Skin of body (tissue), 2 donors: ENCODE measurements around a stretch of chr5.

- RAMPAGE, long total RNA = no peak
These were observed 638 bp upstream of the ARL15 start for GRCh38 chr5:54310632-54311789.

- RAMPAGE, long total RNA = no peak
These were observed 64.8 kb upstream of the HSPB3 start for GRCh38 chr5:54390605-54391140.

- RAMPAGE, long total RNA = no peak
These were observed 3.4 kb downstream of the SNX18 start for GRCh38 chr5:54520989-54521351.

GRCh38 chr5:54627936-54628605, 110.5 kb downstream of the SNX18 start:
- RAMPAGE, long total RNA = no peak

DNA sequence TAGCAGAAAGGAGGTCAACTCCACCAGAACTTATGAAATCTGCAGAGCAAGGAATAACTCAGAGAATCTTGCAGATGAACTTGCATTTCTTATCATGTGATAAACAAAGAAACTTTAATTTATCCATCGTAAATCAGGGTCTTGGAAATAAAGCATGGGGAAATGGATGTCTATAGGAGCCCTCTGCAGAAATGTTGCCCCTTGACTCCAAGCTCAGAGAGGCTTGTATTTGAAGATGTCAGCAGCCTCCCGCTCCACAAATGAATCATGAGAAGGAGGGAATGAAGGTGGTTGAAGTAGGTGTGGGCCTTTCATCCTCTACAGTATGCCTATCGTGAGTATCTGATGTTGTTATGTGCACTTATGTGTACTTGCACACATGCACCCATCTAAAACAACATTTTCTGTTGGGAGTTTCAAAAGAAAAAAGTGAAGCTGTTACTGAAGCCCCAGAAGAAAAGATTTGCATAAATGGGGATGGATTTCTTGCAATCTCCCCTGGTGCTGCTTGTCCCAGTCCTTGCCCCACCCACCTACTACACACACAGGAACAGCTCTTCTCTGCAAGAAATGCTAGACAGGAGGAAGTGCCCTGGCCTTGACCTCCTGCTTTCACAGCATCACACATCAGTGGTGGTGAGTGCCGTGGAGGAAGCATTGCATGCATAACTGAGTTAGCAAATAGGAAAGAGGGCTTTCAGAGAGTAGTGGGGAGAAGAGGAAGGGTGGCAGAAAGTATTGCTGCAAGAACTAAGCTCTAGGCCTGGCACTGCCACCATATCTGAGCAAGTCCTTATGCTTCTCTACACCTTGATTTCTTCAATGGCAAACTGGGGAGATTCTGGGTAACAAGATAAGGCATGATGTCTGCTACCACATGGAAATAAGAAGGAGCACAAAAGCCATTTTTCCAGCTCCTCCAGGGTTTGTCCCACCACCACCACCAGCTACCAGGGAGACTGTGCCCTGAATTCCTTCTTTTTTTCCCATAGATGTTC, 156.1 kb downstream of the SNX18 start:
- RAMPAGE, long total RNA = no peak

- RAMPAGE, long total RNA = no peak
These were observed 113.4 kb downstream of the MTREX start for GRCh38 chr5:55421092-55421703.

DNA sequence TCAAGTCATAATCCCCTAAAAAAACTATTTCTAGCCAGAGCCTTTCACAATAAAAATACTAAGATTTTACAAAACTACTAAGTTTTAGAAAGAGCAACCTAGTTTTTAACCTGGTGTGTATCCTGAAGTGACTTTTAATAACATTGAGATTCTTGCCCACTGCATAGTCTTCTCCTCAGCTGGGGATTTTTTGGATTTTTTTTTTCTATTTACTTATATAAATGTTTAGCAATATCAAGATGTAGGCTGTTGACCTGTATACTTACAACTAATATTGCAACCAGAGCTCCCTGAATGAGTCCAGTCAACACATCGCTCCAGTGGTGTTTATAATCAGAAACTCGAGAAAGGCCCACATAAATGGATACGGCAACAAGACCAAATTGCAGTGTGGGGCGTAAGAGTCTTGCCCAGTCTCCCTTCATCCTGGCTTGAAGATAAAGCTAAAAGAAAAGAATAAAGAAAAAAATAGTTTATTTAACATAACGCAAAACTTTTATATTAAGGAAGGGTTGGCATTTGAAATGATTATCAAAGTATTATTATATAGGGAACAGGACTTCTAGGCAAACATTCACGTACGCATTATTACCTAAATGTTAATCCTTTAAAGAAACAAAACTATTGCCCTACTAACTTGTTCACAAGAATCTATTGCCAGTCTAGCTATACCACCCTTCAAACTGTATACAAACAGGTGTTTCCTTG, 109.0 kb downstream of the PLPP1 start:
- RAMPAGE, long total RNA = no peak

- RAMPAGE, long total RNA = no peak
These were observed 17.0 kb downstream of the PLPP1 start for GRCh38 chr5:55517711-55518278.

- RAMPAGE, long total RNA = no peak
These were observed 42.6 kb upstream of the PLPP1 start for GRCh38 chr5:55577399-55577774.

- RAMPAGE, long total RNA = no peak
These were observed 75.5 kb downstream of the SLC38A9 start for GRCh38 chr5:55636680-55637065.

DNA sequence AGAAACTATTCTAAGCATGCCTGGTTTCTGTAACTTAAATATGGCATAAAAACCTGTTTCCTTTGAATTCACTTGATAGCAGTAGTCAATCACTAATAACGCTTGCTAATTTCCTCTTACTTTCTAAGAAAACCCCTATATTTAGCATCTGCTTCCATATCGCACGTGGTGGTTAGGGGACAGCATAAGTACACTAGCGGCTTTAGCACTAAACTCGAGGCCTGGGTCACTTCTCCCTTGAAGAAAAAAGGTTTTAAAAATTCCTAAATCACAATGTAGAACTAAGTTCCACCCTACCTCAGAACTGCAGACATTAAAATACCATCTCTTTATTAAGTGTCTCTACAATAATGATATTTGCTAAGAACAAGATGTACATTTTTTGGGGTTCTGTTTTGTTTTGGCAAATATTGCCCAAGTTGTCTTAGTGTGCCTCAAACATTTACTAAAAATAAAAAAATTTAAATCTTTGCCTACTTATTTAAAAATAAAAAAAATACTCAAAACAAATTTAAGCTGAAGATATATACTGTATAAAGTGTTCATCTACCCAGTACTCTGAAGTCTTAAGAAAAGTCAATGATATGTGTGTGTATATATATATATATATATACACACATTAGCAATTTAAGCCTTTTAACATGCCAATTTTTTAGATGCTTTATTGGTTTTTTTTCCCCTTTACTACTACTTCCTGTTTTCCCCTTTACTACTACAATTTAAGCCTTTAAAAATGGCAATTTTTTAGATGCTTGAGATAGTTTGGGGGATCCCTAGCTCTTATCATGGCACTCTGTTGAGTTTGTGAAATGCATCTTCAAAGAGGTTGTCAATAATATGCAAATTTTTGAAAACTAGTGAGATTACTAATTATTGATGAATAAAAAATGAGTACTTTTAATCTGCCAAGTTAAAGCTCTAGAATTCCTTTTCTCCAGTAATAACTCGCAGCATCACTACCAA, 54.9 kb downstream of the IL6ST start:
- RAMPAGE, long total RNA = no peak

GRCh38 chr5:55996757-55997280, 2.1 kb upstream of the IL6ST start:
- RAMPAGE, long total RNA = no peak

- RAMPAGE, long total RNA = no peak
These were observed 30.7 kb upstream of the IL6ST start for GRCh38 chr5:56025264-56026020.

DNA sequence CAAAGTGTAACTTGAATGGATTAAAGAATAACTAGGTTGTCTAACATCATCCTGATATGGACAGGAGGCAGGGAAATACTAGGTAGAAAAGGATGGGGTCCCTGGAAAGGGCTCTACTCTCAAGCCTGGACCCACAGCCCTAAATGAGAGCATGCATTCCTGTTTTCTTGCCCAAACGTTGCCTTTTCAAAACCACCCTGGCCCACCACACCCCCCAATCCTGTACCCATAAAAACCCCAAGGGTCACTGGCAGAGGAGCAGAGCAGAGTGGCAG, 58.2 kb upstream of the IL6ST start:
- RAMPAGE, long total RNA = no peak

DNA sequence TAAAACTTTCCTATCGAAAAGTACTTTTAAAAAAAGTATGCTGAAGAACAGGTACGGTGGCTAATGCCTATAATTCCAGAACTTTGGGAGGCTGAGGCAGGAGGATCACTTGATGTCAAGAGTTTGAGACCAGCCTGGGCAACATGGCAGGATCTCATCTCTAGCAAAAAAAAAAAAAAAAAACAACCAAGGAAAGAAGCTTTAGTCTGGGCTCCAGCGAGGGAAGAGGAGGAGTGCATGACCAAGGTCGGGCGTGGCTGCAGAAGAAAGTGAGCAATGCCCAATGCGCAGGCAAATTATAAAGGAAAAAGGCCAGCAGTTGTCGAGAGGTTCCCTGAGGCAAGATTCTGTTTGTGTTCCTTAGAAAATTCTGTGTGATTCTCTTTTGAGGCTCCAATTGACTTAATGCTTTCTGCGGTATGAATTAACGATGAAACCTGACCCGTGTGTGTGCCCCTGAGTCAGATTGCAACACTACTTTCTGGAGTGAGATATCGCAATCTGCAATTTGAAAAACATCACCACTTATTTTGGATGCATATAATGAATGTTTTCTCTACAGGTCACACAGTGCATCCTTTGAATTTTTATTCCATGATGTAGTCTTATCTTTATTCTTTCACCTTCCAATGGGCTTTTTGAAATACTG, 117.7 kb upstream of the IL6ST start:
- RAMPAGE, long total RNA = no peak

DNA sequence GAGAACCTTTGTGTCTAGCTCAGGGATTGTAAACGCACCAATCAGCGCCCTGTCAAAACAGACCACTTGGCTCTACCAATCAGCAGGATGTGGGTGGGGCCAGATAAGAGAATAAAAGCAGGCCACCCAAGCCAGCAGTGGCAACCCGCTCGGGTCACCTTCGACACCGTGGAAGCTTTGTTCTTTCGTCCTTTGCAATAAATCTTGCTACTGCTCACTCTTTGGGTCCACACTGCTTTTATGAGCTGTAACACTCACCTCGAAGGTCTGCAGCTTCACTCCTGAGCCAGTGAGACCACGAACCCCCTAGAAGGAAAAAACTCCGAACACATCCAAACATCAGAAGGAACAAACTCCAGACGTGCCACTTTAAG, 63.2 kb upstream of the ANKRD55 start:
- RAMPAGE, long total RNA = no peak

DNA sequence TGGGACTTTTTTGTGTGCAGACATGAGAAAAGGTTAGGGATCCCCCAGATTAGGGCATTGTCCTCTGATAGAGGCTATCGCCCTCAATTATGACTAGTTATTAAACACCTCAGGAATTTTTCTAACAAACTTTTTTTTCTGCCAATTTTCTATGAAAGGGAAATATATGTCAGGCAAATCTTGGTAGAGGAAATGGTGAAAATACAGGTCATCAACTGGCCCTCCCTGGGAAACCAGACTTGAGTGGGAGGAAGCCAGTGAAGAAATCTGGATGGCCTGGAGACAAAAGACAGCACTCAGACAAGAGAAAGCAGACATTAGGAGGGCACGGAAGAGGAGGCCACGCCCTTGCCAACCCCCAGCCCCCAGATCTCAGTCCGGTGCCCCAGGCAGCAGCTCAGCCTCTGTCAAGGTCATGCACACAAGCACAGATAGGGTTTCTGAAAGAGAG, 85.9 kb upstream of the ANKRD55 start:
- RAMPAGE, long total RNA = no peak

DNA sequence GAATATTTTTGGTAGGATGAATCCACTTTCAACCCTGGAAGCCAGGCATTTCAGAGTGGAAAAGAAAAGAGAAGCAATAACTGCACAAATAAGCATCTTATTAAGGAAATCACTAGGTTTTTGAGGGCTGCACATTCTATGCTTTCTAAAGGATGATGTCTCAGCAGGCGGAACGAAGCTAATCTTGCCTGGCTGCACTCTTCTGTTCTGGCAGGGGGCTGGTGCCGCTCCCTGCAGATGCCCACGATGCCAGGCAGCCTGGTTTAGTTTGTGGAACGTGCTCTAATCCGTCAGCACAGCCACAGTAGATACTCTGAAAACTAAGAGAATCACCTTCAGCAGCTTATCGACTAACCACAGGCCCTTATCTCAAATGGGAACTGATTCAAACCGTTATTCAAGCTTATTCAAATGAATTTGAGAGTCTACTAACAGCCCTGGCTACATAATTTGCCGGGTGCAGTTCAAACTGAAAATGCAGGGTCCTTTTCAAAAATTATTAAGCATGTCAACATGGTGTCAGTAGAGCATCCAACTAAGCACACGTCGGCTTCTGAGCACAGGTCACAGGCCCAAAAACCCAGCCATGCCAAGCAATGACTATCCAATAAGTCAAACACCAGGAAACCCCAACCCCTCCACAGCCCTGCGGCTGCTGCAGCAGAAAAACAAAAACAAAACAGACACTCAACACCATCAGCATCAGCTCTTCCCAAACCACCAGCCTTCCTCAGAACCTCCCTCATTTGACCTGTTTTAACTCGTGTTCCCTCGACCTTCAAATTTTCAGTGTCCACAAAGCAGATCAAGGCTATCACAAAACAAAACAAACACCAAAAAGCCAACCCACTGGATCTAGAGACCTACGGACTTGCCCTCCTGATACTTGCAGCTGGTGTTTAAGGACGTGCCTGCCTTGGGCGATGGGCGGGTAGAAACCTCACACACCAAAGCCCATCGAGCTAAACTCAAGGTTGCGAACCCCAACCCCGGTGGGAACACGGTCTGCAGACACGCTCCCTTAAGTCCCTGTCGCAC, 246.7 kb upstream of the ANKRD55 start:
- RAMPAGE, long total RNA = no peak

DNA sequence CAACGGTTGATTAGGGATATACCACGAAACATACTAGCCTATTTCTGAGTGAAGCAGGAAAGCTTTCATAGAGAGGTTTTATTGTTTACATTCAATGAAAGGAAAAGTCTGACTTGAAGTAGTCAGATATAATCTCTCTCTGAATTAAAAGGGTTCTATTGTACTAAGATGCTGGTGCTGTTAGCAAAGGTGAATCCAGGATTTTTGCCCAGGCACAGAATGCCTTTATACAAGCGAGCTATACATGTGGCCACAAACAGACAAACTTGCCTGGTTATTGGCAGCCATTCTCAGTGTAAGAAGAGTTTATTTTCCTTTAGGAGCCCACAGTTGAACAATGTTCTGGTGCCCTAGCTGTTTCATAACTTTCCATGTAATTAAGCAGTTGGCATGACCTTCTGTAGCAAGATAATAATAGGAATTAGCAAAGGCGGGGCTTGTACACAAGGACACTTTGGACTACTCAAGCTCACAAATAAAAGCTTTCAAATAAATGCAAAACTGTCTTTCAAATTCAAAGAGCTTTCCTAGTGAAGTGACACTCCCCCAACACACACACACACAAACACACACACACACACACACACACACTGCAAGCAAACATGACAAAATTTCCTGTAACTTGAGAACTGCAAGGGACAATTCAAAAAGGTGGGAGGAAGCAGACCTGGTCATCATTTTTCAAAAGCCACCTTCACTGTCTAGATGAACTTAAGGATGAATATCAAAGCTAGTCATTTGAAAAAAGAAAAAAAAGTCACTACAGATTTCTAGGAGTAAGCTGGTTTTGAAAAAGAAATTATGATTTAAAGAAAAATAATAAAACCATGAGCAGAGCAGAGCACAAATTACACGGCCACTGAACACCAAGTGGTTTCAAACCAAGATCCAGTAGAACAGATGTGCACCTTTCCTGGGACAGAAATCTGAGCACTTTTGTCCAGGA, 198.6 kb upstream of the MAP3K1 start:
- RAMPAGE, long total RNA = no peak

DNA sequence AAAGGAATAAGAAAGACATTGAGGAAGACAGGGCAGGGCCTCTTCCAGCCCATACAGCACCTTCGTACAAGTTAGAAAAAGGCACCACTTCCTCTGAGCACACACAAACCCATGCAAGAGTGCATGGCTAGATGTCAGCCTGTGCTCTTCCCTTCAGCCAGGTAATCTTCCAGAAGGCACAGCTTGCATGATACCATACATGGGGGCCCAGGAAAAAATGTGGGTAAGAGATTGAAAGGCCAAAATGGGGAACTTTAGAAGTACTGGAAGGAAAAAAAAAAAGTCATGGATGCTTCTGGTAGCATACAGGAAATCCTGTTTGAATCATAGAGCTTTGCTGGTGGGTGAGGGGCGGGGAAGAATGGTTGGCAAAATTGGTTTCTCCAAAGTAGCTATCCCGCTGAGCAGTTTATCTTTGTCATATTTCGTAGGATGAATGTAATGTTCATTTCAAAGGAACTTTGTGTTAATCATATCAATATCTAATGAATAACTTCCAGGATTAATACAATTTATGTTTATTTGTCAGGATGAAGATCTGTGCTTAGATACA, 78.3 kb upstream of the MAP3K1 start:
- RAMPAGE, long total RNA = no peak